Left common carotid artery plus branches (tissue), 1 donor: ENCODE measurements around a stretch of chr2.

DNA sequence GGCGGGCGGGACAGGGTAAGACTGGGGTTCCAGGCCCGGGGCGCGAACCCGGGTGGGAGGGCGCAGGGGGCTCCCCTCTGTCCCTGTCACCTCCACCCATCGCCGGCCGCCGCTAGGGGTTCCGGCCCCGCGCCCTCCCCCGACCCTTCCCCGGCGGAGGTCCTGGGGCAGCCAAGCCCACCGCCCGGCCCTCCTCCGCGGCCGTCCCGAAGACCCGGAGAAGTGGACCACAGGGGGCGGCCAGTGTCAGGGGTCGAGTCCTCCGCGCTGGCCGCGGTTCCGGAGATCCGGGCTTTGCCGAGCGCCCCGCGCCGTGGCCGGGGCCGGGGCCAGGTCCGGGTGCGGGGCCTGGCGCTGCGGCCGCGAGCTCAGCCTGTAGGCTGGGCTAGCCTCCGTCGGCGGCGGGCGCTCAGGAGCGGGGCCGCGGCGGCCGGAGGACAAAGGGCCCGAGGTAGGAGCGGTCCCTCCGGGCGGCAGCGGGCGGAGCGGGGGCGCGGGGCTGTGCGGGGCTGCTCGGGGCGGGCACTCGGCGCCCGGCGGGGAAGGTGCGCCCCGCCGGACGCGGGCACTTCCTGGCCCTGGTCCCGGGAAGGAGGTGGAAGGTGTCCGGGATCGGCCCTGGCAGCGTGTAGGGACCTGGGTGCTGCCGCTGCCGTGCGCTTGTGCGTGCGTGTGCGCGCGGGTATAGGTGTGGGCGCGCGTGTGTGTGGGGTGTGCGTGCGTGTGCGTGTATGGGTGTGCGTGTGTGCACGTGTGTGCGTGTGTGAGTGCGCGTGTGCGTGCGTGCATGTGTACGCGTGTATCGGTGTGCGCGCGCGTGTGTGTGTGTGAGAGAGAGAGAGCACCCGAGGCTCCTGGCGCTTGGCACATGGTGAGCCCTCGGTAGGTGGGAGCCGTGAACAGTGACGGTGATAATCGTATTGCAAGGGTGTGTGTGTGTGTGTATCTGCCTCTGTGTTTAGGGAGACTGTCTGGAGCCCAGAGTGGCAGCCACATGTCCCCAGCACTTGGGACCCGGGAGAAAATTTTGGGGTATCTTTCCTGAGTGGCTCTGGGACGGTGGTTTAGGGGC lies 16.9 kb upstream of the E2F6 start:
- PRO-cap: no peak

GRCh38 chr2:11506464-11507082 lies 27.3 kb upstream of the GREB1 start:
- PRO-cap: no peak

- PRO-cap: no peak
These were observed 25.4 kb upstream of the GREB1 start for GRCh38 chr2:11508405-11508889.

DNA sequence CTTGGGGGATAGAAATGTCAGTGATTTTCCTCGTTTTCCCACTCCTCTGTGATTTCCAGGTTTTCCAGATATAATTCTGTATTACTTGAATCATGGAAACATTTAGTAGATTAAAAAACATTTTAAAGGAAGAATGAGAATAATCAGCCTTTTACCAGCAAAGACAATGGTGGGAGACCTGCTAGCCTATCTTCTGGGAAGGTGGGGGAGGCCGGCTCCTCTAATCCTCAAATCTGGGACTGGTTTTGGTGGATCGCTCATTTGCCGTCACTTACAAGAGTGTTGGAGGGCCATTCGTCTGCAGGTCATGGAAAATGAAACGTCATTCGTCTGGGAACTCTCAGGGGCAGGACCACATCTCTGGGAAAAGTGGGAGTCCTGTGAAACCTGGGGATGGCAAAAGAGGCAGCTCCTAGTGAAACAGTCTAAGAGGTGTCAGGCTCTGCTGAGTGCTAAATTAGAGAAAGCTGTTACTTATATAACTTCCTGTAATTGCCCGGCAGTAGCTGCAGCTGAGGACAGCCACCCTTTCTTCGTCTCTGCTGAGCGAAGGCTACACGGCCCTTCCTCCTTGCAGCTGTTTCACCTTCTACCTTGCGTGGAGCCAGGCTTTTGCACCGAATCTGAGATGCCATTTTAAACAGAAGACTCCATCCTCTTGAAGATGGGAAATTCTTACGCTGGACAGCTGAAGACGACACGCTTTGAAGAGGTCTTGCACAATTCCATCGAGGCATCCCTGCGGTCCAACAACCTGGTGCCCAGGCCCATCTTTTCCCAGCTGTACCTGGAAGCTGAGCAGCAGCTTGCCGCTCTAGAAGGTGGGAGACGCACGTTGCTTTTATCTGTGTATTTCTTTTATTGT lies 22.3 kb downstream of the GREB1 start:
- PRO-cap: no peak

DNA sequence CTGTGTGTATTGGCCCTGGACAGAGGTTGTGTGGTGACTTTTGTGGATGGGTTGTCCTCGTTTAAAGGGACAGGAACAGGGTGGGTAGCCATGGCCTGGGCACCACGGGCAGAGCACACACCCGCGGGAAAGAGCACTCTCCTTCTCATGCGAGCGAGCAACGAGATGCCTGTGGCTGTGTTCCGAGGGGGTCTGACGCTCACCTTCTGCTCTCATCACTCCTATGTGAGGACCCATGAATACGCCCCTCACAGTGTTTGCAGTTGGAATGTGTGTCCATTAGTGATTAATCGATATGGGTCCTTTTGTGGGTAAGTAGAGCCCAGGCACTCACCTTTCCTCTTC lies 16.5 kb upstream of the NTSR2 start:
- PRO-cap: no peak

GRCh38 chr2:11744649-11745524 lies 1.5 kb upstream of the LPIN1 start:
- PRO-cap: no peak

DNA sequence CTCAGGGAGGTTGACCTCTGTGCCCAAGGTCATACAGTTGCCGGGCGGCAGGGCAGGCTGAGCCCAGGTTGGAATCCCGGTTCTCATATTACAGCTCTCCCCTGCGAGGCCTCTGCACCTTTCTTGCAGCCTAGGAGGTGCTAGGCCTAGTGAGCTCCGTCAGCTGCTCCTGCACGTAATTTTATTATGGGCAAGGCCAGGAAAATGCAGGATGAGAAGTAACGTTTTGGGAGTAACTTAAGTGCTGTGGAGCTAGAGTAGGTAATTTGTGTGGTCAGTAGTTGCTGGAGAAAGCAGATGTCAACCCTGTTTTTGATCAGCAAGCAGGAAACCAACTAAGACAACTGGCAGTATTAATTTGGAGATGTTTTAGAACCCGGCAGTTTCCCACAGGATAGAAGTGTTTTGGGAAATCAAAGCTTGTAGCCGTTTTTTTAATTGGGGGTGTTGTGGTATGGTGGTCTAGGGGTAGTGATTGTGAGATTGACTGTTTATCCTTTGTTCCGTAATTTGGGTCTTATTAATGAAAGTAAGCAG lies 787 bp downstream of the LPIN1 start:
- PRO-cap: no peak

DNA sequence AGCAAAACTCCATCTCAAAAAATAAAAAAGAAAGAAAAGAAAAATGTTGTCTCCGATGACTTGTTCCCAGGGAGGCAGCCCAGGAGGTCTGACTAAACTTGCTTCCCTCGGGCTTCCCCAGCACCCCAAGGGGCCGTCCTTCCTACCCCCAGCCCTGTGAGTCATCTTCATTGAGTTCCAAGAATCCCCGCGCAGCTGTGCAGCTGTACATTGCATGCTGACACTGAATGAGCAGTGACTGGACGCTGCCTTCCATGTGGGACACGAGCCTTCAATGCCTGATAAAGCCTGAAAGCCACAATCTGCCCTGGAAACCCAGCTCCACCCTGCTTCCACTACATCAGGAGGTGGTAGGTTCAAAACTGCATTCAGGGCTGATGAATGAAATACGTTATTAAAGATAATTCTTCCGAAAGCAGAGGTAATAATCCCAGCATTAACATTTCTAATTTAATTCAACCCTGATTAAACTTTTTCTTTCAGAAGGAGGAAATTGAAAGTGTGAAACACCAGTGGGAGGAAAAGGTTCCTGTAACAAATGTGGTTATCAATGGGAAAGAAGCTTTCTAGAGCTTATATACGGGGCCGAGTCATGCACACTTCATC lies 360.0 kb downstream of the LPIN1 start:
- PRO-cap: no peak

- PRO-cap: no peak
These were observed 403.0 kb upstream of the TRIB2 start for GRCh38 chr2:12313593-12314194.

DNA sequence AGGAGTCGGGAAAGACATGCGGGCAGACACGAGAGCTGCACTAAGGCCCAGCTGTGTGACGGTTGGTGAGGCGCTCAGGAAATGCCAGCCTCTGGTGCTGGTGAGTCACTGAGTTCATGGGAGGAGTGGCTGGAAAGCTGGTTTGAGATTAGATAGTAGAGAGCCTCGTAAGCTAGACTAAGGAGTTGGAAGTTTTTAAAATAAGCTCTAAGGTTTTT lies 390.9 kb upstream of the TRIB2 start:
- PRO-cap: no peak

- PRO-cap: no peak
These were observed 288.2 kb upstream of the TRIB2 start for GRCh38 chr2:12428473-12428912.

- PRO-cap: no peak
These were observed 238.0 kb upstream of the TRIB2 start for GRCh38 chr2:12478848-12479104.

DNA sequence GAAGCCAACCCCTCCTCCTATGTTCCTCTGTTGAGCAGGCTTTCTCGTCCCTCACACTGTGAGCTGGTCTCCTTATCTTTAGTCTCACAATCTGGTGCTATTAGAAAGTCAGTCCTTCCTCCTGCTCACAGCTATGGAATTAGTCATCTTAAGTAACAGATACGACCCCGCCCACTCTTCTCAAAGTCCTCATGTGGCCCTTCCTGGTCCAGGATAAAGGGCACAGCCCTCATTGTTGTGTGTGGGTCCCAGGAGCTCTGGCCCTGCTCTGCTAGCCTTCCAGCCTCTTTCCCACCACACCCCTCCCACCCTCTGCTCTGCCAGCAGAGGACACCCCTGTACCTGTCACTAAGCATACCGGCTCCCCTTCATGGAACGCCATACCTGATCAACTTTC lies 41.3 kb upstream of the TRIB2 start:
- PRO-cap: no peak

GRCh38 chr2:12715502-12715675 lies 1.3 kb upstream of the TRIB2 start:
- PRO-cap: no peak

- PRO-cap: no peak
These were observed 218.4 kb downstream of the TRIB2 start for GRCh38 chr2:12935158-12935575.

- PRO-cap: no peak
These were observed 39.0 kb downstream of the DDX1 start for GRCh38 chr2:15630713-15631070.

- PRO-cap: no peak
These were observed 2.2 kb downstream of the MYCN start for GRCh38 chr2:15942484-15943029.

- PRO-cap: no peak
These were observed 72.8 kb downstream of the MYCN start for GRCh38 chr2:16013014-16013619.

DNA sequence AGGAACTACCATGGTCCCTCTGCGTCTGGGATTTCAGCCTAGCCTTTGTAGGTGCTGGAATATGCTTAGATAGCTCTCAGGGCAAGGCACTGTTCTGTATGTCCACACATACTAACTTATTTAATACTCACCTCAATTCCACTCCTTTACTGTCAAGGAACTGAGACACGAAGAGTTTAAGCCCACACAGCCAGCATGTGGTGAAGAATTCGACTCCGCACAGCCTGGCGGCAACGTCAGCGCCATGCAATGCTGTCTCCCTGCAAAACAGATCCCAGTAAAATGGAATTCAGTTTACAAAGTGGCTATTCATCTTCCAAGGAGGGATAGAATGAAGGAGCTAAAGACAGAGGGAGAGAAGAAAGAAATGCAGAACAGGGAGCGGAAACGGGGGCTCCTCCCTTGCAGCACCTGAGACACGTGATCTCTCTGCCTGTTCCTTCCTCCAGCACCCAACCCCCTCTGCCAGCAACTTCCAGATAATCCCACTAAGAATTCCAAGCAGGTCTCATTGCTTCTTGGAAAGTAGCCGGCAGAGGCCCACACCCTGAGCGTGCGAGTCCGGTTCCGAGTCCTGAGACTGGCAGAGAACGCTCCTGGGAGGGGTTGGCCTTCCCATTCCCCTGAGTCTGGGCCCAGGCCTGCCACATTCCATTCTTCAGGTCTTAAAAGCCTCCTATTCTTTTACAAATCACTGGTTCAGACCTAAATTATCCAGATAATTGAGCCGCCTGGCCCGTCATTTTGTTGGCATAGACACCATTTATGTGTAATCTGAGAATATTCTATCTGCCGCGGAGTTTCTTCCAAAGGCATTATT lies 165.1 kb downstream of the MYCN start:
- PRO-cap: no peak

DNA sequence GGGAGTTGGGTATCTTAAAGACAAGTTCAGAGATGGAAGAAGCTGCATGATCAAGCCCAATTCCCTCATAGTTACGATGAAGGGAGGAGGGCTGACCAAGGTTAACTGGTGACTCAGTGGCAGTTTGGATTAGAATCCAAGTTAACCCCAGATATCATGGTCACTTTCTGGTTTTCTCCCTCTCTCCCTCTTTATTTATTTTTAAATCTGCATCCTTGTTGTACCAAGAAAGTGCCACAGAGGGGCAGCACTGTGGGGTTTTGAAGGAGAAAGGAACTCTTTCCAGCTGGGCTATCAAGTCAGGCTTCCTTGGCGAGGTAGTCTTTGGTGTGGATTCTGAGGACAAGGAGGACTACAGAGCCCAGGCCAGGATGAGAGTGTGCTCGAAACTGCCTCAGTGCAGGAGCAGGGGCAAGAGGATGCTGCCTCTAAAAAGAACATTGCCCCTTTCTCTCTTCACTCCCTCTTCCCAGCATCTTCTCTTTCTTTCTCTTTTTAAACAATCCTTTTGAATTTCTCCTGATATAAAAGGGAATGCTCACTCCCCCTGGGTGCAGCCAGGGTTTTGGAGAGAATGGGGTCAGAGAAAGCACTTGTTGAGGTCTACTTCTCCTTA lies 47.7 kb downstream of the CYRIA start:
- PRO-cap: no peak